Metanephros (tissue), 2 donors: ENCODE data around the gene GCHFR.

- RAMPAGE, long total RNA, result no peak
Measured at GRCh38 chr15:40028698-40029457, 10.1 kb downstream of the SRP14 start.

DNA sequence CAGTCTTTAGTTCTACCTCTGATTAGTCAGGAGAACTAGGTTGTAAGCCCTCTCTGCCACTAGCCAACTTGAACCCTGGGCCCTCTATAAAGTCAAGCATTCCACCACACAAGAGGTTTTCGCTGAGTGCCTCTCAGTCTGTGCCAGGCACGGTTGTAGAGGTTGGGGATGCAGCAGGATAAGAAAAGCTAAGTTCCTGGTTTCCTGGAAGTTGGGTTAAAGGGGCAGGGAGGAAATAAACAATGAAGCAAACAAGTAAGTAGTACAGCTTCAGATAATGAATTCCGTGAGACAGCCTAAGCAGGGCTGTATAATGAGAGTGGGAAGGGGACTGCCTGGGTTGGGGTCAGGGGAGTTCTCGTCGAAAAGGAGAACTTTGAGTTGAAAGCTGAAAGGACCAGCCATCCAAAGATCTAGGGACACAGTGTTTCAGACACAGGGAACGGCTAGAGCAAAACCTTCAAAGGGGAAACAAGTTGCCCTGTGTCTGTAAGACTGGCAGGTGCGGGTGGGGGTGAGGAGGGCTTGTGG, 1.1 kb upstream of the SRP14 start:
- RAMPAGE, long total RNA, result no peak

DNA sequence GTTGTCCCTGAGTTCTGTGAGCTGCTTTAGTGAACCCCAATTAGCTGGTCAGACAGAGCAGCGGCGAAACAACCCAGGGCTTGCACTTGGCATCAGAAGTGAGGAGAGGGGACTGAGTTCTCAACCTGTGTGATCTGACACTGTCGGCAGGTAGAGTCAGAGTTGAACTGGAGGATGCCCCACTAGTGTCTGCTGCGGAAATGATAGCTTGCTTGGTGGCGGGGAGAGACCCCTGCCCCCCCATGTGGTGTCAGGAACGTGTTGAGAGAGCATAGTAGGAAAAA, 13.1 kb upstream of the SRP14 start:
- RAMPAGE, long total RNA, result no peak

DNA sequence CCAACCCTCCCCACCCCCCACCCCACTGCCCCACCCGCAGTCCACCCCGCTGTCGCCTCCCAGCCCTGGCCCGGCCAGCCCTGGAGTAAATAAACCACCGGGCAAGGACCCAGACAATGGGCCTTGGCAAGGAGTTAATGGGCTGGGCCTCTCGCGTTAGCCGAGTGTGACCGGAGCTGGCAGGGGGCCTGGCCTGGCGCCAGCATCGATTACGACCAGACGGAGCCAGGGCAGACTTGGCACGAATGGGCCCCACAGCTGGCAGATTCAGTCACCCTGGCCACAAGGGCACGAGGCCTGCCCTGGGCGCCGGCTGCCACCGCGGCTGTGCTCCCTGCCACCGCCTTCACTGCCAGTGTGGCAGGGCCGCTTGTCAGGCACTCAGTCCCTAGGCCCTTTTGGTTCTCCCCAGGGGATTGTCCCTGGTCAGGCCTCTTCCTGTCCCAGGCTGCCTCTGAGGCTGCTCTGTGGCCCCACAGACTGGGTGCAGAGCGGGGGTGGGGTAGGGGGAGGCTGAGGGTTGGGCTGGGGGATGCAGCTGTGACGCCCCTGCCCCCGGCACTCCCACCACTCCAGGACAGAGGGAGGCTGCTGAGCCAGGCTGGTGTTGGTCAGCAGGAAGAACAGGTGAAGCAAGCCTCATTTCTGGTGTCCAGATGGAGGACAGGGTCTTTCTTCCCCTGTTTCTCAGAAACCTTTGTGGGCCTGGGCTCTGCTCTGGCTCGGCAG, 30.3 kb upstream of the SRP14 start:
- RAMPAGE, long total RNA, result no peak

DNA sequence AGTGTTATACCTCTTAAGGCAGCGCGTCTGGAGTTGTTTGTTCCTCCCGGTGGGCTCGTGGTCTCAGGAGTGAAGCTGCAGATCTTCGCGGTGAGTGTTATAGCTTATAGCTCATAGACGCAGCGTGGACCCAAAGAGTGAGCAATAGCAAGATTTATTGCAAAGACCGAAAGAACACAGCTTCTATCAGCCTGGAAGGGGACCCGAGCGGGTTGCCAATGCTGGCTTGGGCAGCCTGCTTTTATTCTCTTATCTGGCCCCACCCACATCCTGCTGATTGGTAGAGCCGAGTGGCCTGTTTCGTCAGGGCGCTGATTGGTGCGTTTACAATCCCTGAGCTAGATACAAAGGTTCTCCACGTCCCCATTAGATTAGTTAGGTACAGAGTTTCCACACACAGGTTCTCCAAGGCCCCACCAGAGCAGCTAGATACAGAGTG, 34.5 kb downstream of the BMF start:
- RAMPAGE, long total RNA, result no peak

DNA sequence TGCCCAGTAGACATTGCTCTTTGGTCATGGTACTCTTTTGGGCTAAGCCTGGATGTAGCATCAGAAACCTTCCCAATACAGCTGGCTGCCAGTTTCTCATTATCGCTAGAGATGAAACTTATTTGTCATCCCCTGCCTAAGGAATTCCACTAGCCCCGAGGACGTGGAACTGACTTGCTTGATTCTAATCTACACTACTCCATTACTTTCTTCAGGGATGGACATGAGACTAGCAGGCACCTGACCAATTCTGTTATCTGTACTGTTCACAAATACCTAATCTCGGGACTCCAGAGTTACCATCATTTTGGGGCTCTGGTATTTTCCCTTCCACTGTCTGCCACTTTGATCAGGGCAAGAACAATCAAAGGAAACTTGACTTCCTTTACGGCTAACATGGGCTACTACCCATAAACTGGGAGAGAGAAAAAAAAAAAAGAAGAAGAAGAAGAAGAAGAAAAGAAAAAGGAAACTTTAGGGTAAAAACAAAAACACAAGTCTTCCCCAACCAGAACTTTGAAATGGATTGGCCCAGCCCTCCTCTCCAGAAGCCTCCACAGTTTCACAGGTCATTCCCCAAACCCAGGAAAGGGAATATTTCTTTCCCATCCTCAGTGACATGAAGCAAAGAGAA, 27.8 kb downstream of the BMF start:
- RAMPAGE, long total RNA, result no peak

DNA sequence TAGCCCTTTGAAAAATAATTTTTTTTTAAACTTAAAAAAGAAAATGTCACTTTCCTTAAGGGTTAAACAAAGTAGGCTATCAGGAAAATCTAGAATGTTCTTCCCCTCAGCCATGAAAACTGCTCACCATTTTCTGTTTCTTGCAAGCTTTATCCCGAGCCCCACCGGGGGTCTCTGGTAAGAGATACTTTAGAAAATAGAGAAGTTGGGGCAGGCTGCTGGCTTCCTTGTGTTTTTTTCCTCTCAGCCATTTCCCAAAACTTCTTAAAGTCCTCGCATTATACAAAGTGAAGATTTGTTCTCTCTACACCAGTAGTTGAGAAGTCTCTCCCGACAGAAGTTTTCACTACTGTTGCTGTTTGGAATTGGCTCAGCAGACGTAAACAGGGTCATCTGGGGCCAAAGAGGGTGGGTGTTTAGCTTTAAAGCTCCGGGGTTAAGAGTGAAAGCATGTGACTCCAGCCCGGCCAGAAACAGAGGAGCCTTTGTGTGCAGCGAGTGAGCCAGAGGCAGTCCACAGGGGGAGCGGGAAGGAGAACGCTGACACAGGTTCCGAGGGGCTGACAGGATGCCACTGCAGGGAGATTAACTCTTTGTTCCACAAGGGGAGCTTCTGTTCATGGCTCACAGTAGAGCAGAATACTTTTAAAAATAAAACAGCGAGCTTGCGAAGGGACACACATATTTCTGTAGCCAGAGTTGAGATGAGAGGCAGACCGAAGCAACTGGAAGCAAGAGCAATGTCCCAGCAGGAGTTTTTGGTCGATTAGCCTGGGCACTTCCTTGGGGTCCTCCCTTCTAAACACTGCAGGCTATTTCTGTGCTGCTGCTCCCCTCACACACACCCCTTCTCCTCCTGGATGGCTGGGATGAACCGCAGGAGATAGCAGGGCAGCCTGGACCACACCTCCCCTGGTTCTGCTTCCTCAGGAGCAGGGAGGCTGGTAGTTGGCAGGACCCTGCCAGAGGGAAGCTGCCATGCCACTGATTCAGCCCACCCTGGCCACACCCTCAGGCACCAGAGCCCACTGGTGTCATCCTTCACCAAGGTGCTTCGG, 26.9 kb downstream of the BMF start:
- RAMPAGE, long total RNA, result no peak

DNA sequence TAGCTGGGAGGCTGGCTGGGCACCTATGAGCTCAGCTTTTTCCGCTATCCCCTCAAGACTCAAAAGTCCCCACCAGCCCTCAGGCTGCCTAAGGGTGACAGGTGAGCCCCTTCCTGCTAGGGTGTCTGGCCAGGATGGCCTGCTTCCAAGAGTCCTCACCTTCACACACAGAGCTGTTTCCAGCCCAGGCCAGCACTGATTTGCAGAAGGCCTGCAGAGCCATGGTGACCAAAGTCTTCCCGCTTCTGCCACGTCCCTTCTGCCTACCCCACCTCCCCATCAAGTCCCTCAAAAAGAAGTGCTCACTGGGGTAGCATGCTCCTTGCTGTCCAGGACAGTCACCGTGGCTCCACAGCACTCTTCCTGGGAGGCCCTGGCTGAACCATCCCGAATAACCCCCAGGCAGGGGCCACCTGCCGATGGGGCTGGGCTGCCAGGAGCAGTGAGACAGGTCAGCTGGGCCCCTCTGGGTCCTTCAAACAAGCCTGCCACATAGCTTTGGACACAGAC, 20.4 kb downstream of the BMF start:
- RAMPAGE, long total RNA, result no peak

DNA sequence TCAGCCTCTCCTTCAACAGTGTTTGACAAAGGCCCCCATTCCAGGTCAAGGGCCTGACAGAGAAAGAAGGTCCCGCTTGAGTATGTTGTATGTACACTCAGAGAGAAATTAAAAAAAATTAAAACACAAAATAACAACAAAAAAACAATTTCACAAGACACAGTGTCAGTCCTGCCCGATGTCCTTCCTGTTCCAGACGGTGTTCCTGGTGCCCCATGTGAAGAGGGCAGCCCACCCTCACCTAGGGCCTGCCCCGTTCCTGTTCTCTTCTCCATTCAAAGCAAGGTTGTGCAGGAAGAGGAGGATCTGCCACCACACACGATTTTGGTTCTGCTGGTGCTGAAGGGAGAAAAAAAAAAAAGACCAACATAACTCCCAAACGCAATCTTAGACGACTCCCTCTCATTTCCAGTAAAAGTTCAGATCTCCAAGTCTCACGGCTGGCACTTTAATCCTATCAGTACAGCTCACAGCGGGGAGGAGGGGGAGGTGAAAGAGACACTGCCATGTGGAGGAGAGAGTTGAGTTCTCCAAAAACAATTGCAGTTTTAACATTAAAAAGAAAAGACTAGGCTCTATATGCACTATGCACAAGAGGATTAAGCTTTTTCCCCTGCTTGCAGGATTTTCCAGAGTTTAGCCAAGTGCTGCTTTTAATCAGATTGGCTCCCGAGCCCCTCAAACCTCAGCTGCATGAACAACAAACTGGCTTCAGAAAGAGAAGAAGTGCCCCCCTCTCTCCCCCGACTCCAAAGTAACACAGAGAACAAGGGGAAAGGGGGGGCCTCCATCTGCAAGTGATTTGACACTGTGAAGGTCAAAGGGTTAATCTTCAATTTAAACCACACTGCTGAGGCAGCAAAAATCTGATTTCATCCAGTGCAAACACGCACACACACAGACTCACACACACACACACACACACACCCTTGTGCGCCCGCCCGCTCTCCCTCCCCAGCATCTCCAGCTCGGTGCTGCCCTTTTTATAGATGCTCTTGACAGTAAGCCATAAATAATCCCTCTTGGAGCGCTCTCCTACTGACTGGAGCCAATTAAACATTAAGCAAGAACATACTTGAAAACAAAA, 16.8 kb downstream of the BMF start:
- RAMPAGE, long total RNA, result no peak

DNA sequence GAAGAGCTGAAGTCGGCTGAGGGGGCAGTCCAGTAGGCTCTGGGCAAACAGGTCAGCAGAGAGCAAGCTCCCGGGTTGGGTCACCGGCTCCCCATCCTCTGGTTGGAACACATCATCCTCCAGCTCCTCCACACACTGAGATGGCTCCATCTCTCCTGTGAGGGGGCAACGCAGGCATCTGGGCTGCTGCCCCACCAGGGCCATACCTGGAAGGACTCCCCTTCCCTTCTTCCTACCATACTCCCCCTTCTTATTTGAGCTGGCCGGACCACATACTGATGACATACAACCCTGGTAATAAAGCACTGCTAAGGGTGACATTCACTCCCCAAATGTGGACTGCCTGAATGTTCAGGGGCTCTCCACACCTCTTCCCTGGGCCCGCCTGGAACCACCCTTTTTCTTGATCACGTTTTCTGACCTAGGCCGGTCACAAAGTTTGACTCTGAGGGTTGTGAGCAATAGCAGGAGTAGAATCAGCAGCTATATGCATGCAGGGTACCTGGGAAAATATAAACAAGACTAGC, 2.7 kb downstream of the BMF start:
- RAMPAGE, long total RNA, result no peak

DNA sequence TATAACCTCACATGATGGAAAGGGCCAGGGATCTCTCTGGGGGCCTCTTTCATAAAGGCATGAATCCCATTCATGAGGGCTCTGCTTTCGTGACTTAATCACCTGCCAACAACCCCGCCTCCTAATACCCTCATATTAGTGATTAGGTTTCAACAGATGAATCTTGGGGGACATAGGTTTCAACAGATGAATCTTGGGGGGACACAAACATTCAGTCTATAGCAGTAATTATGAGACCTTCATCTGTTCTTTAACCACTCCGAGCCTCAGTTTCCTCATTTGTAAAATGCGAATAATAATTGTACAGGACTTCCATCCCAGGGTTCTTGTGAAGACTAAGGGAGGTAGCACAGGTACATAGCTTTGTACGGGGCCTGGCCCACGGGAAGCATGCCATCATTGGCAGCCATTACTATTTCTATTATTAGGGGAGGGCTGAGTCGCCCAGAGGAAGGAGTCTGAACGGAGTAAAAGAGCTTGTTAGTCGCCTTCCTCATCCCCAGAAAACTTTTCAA, 10.3 kb downstream of the PAK6 start:
- RAMPAGE, long total RNA, result no peak

DNA sequence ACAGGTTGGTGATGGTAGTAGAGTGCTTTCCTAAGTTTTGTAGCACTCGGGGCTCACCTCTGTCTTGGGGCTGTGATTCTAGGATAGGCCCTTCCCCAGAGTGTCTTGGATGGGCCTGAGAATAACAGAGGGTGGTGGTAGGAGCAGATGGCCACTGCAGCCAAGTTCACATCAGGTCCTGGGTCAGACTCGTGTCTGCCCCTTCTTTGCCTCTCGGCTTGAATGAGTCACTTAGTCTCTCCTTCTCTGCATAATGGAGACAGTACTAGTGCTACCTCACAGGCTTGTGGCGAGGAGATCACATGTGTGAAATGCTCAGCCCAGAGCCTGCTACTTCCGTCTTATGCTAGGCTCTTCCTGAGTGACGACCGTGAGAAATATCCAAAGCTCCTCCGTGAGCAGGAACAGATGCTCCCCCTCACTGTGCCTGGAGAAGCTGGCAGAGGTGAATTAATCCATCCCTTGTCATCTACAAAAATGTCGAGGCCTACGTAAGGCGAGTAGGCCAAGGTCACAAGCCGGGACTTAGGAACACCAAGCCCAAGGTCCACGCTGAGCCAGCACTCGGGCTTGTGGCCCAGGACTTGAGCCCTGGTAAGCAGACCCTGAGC, 17.7 kb downstream of the PAK6 start:
- RAMPAGE, long total RNA, result no peak

GRCh38 chr15:40437076-40437831, 3.5 kb upstream of the BAHD1 start:
- RAMPAGE, long total RNA, result no peak

DNA sequence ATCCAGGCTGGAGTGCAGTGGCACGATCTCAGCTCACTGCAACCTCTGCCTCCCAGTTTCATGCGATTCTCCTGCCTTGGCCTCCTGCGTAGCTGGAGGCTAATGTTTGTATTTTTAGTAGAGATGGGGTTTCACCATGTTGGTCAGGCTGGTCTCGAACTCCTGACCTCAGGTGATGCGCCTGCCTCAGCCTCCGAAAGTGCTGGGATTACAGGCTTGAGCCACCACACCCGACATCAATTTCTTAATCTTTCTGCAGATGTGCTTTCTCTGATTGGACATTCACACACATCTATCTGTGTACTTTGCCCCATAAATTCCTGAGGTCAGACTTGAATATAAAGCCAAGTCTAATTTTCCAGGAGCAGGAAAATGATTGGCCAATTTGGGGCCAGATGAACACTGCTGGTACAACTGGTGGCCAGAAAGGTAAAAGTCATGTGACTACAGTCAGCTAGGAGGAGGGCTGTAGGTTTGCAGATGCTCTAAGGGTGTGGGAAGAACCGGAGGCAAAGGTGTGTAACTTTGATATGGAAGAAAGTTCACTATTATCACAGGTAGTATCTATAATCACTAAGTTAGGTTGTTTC, 3.3 kb upstream of the RAD51 start:
- RAMPAGE, long total RNA, result no peak

DNA sequence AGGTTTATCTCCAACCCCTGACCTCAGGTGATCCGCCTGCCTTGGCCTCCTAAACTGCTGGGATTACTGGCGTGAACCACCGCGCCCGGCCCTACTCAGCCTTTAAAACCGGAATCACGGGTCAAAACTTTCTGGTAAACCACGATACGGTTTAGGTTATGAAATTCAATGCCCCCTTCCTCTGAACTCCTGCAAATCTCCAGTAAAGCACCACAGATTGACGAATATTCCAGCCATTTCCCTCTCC, 794 bp upstream of the RAD51 start:
- RAMPAGE, long total RNA, result no peak

DNA sequence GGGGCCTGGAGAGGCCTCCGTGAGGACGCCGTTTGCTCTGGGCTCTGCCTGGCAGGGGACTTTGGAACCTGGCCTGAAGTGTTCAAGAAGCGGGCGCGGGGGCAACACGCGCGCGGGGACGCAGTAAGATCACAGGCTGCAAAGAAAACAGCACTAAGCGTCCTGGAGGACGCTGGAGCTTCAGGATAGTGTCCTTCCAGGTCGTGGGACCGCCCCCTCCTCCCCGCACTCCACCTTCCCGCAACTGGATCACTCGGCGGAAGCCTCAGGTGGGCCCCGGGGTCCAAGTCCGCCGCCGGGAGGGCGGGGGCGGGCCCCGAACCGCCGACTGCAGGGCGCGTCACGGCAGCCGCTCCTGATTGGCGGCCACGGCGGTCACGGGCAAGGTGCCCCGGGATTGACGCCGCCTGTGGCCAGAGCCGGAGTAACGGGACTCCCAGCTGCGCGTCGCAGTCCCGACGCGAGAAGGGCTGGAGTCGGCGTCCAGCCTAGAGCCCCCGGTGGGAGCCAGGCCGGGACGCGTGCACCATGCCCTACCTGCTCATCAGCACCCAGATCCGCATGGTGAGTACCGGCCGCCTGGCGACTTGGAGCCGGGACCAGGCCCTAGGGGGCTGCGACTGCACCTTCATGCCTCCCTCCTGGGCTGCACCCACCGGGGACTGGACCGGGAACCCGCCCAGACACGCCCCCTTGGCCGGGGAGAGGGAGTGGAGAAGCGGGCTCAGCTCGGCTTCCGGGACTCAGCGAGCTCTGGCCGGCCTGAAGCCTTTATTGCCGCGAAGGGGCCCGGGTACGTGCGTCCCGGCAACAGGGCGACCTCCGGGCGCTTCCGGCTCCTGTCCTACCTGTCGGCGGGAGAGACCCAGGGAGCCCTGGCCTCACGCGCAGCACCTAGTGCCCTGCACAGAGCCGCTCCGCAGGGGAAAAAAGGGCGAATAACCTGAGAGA, at the start of gene GCHFR:
TSS of gene GCHFR (plus strand) at position 416 of the 951 bp plus-strand sequence.
- RAMPAGE, long total RNA, result no peak

GRCh38 chr15:40845395-40846473, 1.9 kb downstream of the SPINT1 start:
- RAMPAGE, long total RNA, result no peak

- RAMPAGE, long total RNA, result no peak
Measured at GRCh38 chr15:40904594-40905142, 10.4 kb downstream of the VPS18 start.

GRCh38 chr15:40910071-40910464, 15.8 kb downstream of the VPS18 start:
- RAMPAGE, long total RNA, result no peak

DNA sequence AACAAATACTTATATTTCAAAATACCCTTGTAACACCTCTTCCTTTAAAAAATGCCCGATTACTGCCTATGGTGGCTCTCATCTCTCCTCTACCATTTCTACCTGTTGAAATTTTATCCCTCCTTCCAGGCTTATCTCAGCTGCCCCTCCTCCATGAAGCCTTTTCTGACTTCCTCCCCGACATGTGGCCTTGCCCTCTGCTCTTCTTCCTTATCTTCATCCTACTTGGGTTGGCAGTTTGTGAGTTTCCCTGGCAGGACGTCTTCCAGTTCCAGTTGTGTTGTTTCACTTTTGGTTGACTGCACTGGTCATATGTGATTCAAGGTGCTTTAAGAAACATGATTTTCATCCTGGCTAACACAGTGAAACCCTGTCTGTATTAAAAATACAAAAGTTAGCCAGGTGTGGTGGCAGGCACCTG, 4.4 kb downstream of the DLL4 start:
- RAMPAGE, long total RNA, result no peak